Pulmonary artery (tissue), 1 donor: Measurements from ENCODE around the gene MYH4.

DNA sequence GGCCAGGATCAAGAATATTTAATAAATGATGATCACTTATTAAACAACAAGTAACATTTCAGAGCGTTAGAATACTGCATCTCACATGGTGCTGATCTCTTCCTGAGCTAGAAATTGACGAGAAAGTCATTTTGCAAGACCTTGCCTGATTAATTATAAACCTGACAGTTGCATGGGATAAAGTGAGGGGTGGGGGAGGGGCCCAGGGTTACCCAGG, 1.0 kb upstream of the USP43 start:
- PRO-cap, result no peak

- PRO-cap, result no peak
These were observed 25.9 kb downstream of the USP43 start for GRCh38 chr17:9671194-9671651.

DNA sequence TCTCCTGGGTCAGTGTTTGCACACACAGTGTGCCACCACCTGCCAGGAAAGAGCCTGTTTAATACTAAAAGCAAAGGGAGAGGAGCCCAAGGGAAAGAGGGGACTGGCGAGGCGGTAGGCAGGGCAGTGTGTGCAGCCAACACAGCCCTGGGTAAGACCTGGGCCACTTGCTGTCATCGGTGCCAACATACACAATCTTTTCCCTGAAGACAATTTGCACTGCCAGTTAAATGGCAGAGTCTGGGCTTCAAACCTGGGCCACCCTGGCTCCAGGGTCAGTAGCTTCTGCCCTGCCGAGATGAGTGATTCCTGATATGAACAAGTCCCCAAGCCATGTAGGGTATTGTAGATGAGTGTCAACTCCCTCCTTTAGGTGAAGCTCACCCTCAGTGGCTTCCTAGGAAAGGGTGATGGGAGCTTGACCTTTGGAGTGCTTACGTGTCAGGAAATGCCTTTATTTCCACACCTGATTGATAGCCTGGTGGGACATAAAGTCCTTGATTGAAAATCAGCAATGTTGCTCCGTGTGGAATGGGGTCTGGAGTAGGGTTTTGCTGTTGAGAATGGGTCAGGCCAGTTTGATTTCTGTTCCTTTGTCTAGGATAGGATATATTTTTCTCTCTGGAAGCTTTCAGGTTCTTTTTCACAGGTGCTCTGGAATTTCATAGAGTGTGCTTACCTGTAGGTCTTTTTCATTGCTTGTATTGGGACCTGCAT, 58.4 kb downstream of the USP43 start:
- PRO-cap, result no peak

GRCh38 chr17:10278066-10278590, 79.7 kb upstream of the GAS7 start:
- PRO-cap, result no peak

GRCh38 chr17:10289975-10290464, 82.8 kb downstream of the MYH13 start:
- PRO-cap, result no peak

GRCh38 chr17:10469398-10469666, at the start of gene MYH4:
Gene MYH4, minus strand, starts transcription at chr17:10469559.
- PRO-cap, result no peak

GRCh38 chr17:10549041-10549513, 381 bp downstream of the MYH2 start:
- PRO-cap, result no peak

- PRO-cap, result no peak
These were observed 28.4 kb upstream of the TMEM220 start for GRCh38 chr17:10758190-10758693.

DNA sequence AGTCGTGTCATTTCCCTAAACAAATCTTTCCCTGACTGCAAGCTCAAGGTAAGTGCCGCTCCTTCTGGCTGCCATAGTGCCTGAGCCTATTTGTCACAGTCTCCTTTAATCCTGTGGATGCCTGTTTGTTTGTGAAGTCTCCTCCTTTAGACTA, 26.8 kb downstream of the TMEM238L start:
- PRO-cap, result no peak

DNA sequence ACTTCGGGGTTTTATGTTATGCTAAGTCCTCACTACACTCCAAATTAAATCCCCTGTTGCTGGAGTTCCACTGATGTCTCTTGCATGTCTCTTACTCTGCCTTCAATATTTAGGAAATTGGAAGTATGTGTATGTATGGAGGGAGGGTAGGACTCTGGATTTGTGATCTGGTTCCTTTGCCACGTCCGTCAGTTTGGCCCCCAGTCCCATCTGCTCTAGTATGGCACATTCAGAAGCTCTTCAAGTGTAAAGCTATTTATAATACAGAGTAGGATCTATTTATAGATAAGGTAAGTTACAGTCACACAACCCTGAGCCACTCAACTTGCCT, 19.1 kb downstream of the TMEM238L start:
- PRO-cap, result no peak

DNA sequence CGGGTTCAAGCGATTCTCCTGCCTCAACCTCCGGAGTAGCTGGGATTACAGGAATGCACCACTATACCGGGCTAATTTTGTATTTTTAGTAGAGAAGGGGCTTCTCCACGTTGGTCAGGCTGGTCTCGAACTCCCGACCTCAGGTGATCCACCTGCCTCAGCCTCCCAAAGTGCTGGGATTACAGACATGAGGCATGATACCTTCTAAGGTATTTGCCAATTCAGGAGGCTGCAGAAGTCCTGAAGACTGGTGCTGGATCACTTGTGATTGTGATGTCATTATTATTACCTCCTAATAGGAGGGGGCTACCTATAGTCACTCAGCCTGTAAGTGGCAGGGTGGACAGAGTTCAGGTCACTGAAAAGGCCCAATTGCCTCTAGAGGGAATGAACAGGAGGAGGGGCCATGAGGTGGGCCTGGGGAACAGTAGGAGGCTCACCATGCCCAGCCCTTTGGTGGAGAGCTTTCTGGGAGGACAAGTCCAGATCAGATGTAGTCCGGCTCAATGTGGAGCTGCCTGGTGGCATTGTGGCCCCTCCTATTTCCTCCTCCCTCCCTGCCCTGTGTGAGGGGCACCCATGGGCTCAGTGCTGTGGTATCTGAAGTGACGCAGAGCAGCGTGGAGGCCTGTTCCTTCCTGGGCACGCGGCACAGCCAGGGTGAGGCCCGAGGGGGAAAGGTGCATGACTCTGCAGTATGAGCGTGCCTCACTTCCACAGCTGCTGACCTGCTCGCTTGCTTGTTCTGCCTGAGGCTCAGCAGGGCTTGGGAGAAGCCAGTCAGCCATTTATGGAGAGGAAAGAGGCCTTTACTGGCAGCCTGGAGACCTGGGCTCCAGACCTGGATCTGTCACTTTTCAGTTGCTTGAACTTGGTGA, 12.0 kb downstream of the TMEM238L start:
- PRO-cap, result no peak

GRCh38 chr17:11619198-11619723, 21.0 kb downstream of the DNAH9 start:
- PRO-cap, result no peak

GRCh38 chr17:11973969-11974723, 23.1 kb downstream of the ZNF18 start:
- PRO-cap, result no peak

GRCh38 chr17:12023968-12024360, 3.3 kb downstream of the MAP2K4 start:
- PRO-cap, result no peak

GRCh38 chr17:12043101-12043993, 22.7 kb downstream of the MAP2K4 start:
- PRO-cap, result no peak

GRCh38 chr17:12084228-12085065, 63.8 kb downstream of the MAP2K4 start:
- PRO-cap, result no peak

GRCh38 chr17:12141236-12142173, 120.8 kb downstream of the MAP2K4 start:
- PRO-cap, result no peak

- PRO-cap, result unidirectional peak, minus-strand start at chr17:12627279
These were observed 38.4 kb upstream of the MYOCD start for GRCh38 chr17:12627077-12627865.

- PRO-cap, result bidirectional peak, plus-strand start at chr17:12665156, minus-strand start at chr17:12665078
These were observed 841 bp upstream of the MYOCD start for GRCh38 chr17:12664829-12665269.

DNA sequence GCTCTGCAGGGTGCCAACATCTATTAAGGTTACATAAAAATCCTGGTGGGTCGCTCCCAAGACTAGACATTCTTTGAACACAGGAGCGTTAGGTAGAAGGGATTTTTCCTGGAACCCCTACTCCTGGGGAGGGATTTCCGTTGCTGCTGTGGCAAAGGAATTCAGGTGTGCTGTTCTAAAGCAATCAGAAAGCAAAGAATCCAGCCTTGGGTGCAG, 1.3 kb downstream of the ARHGAP44 start:
- PRO-cap, result no peak